Neural crest cell (in vitro differentiated cells): ENCODE measurements around the genes C1QC, LACTBL1 and ID3.

DNA sequence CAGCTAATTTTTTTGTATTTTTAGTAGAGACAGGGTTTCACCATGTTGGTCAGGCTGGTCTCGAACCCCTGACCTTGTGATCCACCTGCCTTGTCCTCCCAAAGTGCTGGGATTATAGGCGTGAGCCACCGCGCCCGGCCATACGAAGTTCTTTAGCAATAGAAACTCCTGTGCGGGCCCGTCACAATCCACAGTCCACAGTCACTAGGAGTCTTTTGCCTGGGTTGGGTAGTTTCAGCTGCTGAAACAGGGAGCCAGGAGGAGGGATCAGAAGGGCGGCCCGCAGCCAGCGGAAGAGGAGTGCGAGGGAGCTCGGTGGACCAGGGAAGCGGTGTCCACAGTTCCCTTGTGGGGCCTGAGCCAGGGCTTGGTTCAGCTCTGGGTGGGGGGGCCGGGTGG lies 17.9 kb upstream of the HSPG2 start:
- PRO-cap: no peak

GRCh38 chr1:21955452-21956114 lies 18.5 kb upstream of the HSPG2 start:
- PRO-cap: no peak

- PRO-cap: no peak
These were observed 24.2 kb downstream of the CDC42 start for GRCh38 chr1:22076610-22077259.

DNA sequence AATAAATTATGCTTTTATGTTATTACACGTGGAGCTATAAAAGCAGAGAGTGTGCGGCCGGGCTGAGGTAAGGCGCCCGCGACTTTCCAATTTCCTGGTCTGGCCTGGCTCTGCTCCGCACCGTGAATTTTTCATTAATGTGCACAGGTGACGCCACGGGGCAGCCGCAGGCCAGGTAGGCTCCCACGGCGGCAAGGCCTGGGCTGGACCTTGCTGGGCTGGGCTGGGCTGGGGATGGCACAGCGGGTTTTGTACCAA lies 115.0 kb upstream of the WNT4 start:
- PRO-cap: no peak

GRCh38 chr1:22262496-22262985 lies 119.6 kb upstream of the WNT4 start:
- PRO-cap: no peak

GRCh38 chr1:22376513-22376887 lies 75.2 kb upstream of the ZBTB40 start:
- PRO-cap: no peak

- PRO-cap: no peak
These were observed at the start of gene C1QC for GRCh38 chr1:22643254-22643914. C1QC (plus strand) TSS chr1:22643633.

- PRO-cap: no peak
These were observed 9.1 kb downstream of the C1QB start for GRCh38 chr1:22662131-22662626.

GRCh38 chr1:22972625-22973268 lies at the start of gene LACTBL1:
LACTBL1 (minus strand) TSS chr1:22972866.
- PRO-cap: no peak

- PRO-cap: no peak
These were observed 11.0 kb downstream of the KDM1A start for GRCh38 chr1:23030209-23030699.

DNA sequence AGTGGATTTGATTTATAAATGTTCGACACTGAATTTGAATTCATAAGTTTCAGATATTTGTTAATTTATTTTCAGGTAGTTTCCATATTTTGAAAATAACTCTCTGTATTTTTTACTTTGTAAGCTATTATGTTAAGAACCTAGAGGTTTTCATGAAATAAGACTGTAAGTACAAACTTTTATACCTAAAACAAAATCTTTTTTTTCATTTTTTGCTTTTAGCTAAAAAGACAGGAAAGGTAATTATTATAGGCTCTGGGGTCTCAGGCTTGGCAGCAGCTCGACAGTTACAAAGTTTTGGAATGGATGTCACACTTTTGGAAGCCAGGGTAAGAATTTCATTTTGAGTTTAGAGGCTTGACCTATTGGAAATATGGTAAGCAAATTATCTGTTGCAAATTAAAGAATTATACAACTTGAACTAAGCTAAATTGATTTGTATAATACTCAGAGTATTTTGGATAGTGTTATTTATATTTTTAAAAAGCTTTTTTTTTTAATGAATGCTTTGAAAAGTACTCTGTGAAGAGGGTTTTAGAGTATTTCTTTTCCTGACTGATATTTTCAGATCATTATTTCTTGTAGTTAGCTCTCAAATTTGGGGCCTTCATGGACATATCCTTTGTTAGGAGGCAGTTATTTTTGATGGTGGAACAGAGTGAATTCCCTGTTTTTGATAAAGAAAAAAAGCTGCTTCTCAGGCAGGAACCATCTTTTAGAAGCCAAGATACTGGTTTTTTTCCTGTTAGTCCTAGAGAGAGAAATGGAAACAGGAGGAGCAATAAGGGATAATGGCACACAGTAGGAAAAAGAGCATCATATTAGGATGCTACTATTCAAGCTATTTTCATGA lies 36.7 kb downstream of the KDM1A start:
- PRO-cap: no peak

DNA sequence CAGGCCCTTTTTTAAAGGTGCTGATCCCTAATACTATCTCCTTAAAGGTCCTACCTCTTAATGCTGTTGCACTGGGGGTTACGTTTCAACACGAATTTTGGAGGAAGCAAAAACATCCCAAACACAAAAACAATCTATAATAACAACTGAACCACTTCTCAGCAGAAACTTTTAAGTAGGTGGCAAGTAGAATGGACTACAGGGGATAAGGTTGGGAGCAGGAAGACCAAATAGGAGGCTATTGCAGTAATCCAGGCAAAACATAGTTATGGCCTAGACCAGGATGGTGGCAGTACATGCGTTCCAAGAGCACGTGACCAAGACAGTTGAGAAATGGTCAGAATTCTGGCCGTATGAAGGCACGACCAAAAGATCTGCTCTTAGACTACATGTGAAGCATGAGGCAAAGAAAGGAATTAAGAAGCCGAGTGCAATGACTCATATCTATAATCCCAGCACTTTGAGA lies 77.9 kb downstream of the KDM1A start:
- PRO-cap: bidirectional peak, plus-strand start at position 191 of the sequence, minus-strand start at position 128 of the sequence

DNA sequence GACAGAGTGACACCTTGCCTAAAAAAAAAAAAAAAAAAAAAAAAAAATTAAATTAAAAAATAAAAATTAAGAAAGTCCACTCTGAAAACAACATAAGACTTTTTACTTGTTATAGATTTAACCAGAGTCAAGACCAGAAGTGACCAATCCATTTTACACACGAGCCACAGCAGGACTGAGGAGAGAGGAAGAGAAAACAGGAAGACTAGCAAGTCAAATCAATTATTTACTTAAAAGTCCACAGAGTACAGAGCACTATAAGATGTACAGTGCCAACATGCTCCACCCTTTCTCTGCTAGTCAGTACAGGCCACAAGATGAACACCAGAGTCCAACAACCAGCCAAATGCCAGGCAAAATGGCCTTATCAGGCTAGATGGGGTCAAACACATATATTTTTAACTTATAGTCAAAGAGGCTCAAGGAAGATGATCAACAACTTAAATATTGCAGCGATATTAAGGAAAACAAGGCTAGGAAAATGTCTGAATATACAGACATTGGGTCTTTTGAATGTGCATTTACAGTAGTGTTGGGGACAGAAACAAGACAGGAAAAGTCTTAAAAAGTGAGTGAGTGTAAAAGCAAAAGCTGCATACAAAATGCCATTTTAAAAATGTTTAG lies 68.1 kb downstream of the HTR1D start:
- PRO-cap: no peak

DNA sequence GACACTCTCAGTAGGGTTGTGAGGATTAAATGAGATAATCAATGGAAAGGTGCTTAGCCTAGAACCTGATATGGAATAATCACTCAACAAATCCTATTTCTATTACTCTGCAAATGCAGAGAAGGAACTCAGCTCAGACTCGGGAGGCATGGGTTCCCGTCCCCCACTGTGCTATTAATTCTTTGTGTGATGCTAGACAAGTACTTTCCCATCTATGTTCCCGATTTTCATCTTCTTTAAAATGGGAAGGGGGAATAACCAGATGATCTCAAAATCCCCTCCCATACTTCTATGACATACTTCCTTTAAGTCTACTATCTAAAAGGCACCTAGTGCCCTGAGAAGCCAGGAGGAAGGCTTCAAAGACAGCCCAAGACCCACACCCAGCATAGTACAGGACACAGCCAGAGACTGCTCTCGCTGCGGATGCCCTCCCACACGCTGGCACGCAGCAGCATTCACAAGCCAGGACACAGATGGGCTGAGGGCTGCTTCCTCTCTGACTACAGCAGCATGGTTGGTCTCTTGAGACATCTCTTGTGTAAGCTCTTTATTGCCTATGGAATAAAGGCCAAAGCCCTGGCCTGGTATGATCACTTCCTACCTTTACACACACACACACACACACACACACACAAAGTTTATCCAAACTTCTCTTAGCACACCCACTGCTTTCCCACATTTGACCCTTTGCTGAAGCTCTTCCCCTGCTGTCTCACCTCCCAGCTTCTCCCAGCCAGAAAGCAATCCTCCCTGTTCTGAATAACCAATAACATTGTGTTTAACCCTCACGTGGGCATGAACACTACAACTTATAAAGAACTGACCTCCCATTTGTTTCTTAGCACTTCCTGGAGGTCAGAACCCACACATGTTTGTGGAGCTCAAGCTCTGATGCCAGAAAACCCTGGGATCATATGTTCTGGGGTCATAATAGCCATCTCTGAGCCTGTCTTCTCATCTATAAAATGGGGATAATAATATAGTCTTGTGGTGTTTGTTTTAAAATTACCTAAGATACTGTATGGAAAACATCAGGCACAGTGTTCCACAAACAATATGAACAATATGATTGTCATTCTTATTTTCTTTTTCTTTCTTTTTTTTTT lies 47.6 kb downstream of the HTR1D start:
- PRO-cap: no peak

GRCh38 chr1:23524646-23525672 lies 6.1 kb downstream of the E2F2 start:
- PRO-cap: no peak

GRCh38 chr1:23546737-23547649 lies 12.3 kb downstream of the ID3 start:
- PRO-cap: no peak

DNA sequence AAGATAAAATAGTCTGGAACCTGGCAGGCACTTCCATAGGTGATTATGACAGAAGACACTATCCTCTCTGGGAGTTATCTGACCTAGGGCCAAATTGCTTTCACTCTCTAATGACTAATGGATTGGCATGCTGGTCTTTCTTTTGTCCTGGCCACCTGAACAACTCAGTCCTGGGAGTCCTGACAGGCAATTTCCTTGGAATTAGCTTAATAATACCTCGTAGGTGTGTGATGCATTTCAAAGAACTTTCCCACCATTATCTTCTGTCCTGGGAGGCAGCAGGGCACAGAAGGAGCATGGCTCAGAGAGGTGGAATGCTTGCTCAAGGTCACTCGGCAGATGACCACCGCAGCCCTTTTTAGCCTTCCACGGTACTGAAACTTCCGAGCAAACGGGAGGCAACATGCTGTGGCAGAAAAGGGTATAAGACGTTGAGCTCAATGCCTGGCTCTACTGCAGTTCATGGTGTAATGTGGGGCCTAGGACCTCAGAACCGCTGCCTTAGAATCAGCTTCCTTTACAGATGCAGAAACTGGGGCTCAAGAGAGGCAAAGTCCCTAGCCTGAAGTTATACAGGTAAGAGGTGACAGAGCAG lies 3.3 kb downstream of the ID3 start:
- PRO-cap: no peak

- PRO-cap: unidirectional peak, plus-strand start at chr1:23559288; bidirectional peak, plus-strand start at chr1:23559671, minus-strand start at chr1:23559529
These were observed at the start of gene ID3 for GRCh38 chr1:23558763-23559730. ID3 (minus strand) TSS chr1:23559501.

DNA sequence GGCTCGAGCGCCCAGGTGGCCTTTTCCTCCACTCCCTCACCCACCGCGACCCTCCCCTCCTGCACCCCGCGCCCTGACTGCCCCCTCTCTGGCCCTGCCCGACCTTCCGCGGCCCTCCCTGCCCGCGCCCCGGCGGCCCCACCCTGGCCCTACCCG lies 8.5 kb upstream of the ID3 start:
- PRO-cap: no peak

DNA sequence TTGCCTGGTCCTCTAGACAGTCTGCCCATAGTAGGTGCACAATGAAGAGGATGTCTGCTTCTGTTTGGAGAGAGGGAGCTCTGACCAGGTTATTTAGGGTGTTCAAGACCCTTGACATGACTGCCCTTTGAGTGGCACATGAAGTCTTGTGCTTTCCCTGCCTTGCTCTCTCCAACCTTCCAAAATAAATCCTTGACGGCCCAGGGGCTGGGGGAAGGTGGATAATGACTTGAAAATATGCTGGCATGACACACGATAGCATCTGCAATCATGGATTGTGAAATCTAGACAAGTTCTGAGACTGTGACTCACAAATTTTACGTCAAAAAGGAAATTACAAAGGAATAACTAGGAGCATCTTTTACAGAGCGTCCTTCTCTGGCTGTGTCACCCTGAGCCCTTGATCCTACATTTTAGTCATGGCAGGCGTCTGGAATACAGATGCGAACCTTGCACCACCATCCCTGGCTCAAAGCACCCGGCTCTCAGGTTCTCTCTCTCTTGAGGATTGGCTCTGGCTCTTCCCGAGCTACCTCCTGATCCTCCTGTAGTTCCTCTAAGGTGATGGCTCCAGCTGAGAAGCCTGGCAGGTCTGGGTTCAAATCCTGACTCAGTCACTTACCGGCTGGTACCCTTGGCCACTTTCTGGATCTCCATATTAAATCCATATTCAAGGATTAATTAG lies 26.3 kb upstream of the ID3 start:
- PRO-cap: no peak